Mesothelial cell of epicardium (in vitro differentiated cells): ENCODE data around the gene NAGLU.

DNA sequence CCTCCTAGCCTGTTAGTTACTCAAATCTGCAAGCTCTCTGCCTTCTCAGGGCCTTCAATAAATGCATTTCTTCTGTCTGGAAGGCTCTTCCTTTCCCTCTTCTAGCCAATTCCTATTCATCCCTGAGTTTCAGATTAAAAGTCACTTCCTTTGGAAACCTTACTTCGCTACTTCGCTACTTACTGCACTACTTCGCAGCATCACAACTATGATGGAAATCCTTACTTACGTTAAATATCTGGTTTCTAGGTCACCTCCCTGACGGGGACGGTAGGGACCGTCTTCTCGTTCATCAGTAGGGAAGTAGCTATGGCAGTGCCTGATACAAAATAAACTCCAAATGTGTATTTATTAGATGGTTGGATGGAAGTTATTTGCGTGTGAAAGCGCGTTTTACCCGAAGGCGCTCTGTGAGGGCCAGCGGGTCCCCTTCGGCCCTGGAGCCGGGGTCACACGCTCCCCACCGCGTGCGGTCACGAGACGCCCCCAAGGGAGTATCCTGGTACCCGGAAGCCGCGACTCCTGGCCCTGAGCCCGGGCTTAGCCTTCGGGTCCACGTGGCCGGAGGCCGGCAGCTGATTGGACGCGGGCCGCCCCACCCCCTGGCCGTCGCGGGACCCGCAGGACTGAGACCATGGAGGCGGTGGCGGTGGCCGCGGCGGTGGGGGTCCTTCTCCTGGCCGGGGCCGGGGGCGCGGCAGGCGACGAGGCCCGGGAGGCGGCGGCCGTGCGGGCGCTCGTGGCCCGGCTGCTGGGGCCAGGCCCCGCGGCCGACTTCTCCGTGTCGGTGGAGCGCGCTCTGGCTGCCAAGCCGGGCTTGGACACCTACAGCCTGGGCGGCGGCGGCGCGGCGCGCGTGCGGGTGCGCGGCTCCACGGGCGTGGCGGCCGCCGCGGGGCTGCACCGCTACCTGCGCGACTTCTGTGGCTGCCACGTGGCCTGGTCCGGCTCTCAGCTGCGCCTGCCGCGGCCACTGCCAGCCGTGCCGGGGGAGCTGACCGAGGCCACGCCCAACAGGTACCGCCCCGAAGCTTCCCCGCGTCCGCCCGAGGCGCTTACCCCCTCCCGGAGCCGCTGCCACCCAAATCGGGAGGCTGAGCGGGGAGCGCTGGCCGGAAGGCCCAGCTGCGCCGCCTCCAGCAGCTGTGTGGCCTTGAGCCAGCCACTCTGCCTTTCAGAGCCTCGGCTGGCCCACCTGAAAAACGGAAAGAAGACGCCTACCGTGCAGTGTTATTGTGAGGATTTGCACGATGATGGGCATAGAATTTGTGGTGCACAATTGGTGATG, at the start of gene NAGLU:
Gene NAGLU, plus strand, starts transcription at position 603 of the 1,288 bp plus-strand sequence.
- PRO-cap = bidirectional peak, plus-strand start at position 623 of the sequence, minus-strand start at position 510 of the sequence

GRCh38 chr17:42545649-42546109, 7.0 kb upstream of the HSD17B1 start:
- PRO-cap = no peak

- PRO-cap = unidirectional peak, plus-strand start at chr17:42548397
Measured at GRCh38 chr17:42548106-42548979, 4.4 kb upstream of the HSD17B1 start.

DNA sequence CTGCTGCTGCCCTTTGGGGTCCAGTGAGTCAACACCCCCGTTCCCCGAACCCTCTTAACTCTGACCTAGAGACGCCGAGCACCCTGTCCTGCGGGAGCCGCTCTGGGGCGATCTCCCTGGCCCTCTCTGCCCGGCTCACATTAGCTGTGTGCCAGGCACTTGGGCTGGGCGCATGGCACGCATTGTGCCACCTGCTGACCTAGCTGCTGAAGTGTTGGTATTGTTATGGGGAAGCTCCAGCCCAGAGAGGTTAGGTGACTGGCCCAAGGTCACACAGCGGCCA, 1.1 kb downstream of the HSD17B1 start:
- PRO-cap = no peak

GRCh38 chr17:42562242-42562986, 466 bp downstream of the COASY start:
- PRO-cap = no peak

- PRO-cap = no peak
Measured at GRCh38 chr17:42569307-42569773, 2.4 kb downstream of the MLX start.

- PRO-cap = no peak
Measured at GRCh38 chr17:42662689-42663227, 3.7 kb downstream of the TUBG2 start.

DNA sequence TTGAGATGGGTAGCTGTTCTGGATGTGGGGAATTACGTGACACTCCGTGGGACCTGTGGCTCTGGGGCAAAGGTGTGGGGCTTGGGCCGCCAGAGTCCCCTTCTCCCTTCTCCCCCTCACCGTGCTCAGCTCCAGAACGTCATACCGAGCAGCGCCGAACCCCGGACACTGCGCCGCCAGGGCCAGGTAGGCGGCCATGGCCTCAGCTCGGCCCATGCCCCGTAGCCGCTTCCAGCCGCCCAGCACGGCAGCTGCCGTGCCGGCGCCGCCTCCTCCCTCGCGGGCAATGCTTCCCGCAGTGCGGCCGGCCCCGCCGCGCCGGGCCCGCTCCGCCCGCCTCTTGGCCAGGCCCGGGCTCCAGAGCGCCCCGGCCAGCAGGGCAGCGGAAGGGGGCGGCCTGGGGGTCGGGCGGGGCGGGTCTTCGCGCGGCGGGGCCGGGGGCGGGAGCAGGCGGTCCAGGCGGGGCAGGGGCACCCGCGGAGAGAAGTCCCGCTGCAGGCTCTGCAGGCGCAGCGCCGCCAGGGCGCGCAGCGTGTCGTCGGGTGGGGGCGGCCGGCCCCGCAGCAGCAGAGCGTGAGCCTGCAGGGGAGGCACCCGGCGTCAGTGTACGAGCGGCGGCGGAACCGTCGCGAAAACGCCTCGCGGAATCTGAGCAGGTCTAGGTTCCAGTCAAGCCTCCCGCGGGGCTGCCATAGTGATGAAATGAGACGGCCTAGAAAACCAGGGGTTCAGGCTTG, 6.8 kb downstream of the PLEKHH3 start:
- PRO-cap = no peak

GRCh38 chr17:42782712-42783224, 2.4 kb downstream of the WNK4 start:
- PRO-cap = no peak

DNA sequence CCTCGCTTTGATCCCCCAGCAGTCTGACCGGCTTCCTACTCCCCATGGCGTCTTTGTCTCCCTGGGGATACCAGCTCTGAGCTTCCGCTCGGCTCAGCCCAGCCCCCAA, 359 bp downstream of the PSME3 start:
- PRO-cap = no peak

GRCh38 chr17:42841316-42842379, 2.7 kb upstream of the AOC2 start:
- PRO-cap = no peak

GRCh38 chr17:42891562-42892103, 9.0 kb upstream of the G6PC1 start:
- PRO-cap = no peak

GRCh38 chr17:42928927-42929616, 28.5 kb downstream of the G6PC1 start:
- PRO-cap = no peak

GRCh38 chr17:43171795-43172310, 839 bp downstream of the NBR1 start:
- PRO-cap = no peak

GRCh38 chr17:43406943-43407650, 8.3 kb downstream of the ARL4D start:
- PRO-cap = no peak

DNA sequence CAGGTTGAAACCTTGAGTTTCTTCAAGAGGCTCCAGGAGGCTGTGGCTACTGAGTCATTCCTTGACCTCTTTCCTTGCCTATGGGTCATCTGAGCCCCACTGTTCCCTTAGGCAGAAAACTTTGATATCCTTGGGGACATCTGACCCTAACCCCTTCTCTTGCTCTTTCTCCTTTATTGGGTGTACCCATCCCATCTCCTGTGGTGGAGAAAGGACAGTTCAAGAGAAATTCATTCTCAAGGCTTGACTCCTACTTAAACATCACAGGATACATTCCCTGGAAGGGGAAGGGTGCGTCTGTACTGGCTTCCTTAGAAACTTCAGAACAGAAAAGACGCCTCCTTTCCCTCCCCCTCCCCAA, 12.6 kb downstream of the ARL4D start:
- PRO-cap = no peak

DNA sequence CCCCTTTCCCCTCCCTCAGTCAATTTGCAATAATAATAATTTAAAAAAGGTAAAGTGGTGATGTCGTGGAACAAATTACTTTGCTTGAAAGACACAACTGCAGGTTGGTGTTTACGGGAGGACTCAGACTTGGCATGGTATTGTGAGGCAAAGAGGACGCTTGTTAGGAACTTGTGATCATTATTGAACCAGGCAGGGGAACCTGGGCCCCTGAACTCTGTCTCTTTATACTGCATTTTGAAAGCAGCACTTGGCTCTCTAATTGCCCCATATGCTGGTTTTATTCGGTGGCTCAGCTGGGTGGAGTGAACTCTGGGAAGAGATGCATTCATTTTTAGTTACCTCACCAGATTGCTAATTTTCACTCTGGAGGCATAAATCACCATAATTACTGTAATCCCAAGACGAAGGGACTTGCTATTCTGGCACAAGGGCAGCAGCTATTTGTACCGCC, 5.9 kb upstream of the DHX8 start:
- PRO-cap = no peak

DNA sequence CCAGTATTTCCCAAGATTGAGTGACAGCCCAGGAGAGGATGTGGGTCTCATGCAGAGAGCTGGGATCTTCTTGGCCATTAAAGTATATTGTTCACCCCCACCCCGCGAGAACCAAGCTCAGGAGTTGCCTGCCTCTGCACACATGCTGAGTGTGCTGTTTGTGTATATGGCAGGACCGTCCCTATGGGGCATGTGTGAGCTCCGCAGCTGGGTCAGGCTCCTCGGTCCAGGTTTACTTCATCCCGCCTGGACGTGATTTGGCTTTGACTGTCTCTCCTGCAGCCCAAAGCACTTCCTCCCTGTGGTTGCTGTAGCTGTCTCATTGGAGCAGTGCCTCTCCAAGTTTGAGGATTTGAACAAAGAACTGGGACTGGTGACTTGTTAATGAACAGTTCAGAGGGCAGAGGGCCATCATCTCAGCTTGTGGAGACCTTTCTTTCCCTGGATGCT, 19.9 kb downstream of the ETV4 start:
- PRO-cap = no peak

DNA sequence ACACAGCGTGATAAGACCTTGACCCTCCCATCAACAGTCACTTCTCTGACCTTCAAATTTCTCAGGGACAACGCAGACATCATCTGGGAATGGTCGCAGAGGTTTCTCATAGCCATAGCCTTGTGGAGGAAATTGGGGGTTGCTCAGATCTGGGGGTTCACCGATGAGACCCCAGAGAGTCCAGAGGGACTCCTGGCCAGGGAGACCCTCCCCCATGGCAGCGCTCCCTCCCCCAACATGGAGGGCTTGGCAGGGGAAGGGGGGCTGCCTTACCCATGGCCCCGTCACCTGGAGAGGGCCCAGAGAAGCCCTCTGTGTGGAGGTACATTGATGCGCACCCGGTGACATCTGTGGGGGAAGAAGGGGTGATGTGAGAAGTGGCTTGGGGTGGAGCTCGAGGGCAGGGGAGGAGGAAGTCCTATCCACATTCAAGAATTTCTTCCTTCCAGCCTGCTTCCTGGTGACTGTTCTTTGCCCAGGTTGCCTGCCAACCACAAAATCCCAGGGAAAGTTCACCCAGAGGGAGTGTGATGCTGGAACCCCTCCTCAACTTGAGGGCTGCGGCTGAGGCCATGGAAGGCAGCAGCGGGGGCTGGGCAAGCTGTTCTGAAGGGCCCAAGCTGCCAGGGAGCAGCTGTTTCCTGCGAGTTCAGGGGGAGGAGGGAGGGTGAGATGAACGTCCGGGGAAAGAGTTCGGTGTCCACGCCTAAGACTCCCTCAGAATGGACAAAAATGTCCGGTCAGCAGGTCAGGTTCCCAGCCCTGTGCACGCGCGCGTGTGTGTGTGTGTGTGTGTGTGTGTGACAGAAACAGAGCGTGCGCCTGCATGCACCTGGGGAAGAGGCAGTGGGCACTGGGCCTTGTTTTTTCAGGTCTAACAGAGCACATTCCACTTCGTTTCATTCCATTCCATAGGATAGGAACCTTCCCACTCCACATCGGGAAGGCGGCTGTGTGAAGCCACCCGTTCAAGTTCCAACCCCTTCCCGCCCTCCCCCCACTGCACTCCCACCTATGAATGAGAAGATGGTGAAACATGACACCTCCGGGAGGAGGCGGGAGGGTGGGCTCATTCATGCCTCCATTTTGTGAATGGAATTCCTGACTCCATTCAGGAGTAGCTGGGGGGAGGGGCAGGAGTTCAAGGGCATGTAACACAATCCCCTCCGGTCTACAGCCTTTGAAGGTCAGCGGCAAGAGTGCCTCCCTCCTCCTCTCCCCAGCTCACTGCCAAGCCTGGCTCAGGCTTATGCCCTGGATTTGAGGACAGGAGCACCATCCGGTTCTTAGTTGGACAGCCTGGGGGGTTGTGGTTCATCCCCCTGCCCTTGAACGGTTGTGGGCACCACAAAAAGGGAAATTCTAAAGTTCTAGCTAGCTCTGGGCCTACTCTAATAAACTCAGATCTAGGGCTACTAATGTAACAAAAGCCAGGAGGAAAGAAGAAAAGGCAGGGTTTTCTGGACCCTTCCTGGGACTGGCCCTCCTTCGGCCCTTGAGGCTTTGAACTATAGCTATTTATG, 15.7 kb downstream of the ETV4 start:
- PRO-cap = no peak

DNA sequence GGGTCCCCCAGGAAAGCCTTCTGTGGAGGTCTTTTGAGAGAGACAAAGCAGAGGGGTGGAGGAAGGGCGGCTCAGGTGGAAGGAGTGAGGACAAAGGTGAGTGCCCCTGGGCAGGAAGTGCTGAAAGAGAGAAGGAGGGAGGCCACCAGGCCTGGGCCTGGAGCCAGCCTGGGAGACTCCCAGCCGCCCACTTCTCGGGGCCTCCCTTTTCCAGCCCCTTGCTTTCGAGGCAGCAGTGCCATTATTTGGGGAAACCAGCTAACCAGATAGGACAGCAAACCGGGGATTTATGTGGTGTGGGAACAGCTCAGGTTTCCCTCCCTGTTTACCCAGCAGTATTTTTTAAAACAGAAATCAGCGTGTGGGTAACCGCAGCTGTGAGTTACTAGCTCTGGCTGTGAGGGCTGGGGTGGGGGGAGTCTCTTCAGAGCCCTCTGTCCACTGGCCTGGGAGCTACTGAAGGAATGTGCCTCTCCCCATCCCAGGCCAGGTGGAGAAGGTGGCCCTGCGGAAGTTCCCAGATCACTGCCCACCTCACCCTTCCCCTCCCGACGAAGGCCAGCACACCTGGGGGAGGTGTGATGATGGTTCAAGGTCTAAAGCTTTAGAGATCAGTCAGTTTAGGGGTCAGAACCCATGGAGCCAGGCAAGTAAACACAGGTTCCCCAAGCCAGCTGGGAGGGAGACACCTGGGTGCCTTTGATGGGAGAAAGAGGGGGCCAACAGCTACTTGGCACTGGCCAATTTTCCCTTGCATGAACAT, 8.4 kb upstream of the MEOX1 start:
- PRO-cap = no peak